ENCODE results near the gene FBXO41.

DNA sequence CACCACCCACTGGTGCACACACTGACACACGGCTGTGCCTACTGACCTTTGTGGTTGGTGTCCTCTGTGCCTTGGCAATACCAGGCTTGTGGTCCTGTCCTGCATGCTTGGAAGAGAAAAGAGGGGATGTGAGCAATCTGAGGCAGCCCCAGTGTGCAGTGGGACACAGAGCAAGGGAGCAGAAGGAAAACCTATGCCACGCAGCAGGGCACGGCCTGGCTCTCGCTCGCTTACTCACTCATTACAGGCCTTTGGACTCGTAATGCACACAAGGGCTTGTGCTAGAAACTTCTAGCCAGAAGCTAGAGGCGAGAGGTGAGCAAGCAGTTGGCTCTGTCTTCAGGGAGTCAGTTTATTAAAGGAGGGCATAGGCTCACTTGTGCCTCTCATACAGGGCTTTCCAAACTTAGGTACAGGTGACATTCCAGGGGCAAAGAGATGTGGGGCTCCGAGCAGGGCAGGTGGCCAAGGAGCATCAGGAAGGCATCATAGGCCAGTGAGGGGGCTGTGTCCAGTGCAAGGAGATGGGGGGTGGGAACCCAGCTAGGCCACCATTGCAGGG lies 87.6 kb downstream of the DYSF start:
- RRBS, 2 experiments = no CpG with 5 or more reads among the region's 8 CpGs

DNA sequence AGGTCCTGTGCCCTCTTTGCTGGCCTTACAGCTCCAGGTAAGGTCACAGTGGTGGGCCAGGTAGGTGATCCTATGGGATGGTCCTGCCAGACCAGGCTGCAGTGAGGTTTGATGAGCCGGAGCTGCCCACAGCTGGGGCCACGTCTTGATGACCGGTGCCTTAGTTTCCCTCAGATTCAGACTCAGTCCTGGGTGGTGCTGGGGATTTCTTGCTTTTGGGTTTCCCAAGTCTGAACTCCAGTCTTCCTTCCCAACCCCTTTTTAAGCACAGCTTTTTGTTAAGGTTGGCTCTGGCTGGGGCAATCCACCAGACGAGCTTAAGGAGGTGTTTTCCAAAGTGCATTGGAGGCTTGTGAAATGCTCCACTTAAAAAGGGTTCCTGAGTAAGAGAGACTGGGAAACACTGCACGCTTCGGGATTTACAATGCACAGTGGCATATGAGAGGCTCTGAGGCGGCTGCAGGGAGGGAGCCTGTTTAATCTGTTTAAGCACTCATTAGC lies 127.5 kb downstream of the DYSF start:
- RRBS, 2 experiments = 83 to 86% methylated on average over 2 of the region's 7 CpGs

DNA sequence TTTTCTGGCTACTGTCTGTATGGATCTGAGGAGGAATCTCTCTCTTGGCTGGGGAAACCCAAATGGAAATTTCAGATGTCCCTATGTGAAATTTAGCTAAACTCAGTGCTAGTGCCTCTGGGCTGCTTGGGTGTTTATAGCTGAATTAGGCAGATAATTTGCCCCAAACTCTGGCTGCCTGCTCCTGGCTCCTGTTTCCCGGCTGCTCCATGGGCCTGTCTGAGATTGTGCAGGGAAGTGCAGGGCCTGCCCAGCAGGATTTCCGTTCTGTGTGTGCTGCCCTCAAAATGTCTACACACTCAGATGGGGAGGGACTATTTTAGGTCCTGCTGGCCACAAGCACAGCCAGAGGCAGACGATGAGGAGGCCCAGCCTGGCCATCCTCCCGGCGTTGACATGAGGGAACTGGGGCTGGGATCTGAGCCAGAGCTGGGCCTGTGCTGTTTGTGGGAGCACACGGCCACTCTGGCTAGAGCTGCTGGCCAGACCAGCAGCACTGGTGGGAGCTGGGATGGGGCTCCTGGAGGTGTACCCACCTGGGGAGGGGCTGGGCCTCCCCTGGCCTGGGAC lies 148.4 kb downstream of the DYSF start:
- RRBS, 2 experiments = no CpG with 5 or more reads among the region's 6 CpGs

DNA sequence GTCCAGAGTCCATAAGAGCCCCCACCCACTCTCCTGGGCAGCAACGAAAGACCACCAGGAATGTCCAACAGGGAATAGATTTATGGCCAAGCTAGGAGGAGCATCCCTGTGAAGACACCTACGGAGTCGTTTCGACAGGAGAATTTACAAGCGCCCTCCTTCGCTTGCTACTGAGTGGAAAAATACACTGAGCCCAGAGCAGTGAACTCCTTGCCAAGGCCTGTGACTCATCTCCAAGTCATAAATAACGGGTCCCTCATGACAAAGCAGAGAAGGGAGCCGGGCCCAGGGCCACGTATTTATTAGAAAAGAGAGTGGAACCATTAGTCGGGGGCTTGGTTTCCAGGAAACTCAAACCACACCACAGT lies 276.3 kb downstream of the DYSF start:
- RRBS, 2 experiments = no CpG with 5 or more reads among the region's 10 CpGs

- RRBS, 2 experiments = 3% methylated on average over 4 of the region's 22 CpGs
These were observed 2.7 kb upstream of the CYP26B1 start for GRCh38 chr2:72150275-72150842.

GRCh38 chr2:72302600-72303644 lies 155.3 kb upstream of the CYP26B1 start:
- RRBS, 2 experiments = no CpG with 5 or more reads among the region's 4 CpGs

GRCh38 chr2:72488388-72489307 lies 337.2 kb downstream of the EXOC6B start:
- RRBS, 2 experiments = no CpG with 5 or more reads among the region's 5 CpGs

- RRBS, 2 experiments = no CpG with 5 or more reads among the region's 1 CpG
These were observed 66.0 kb downstream of the EXOC6B start for GRCh38 chr2:72759778-72760252.

GRCh38 chr2:72989700-72990146 lies 72.4 kb downstream of the EMX1 start:
- RRBS, 2 experiments = no CpG with 5 or more reads among the region's 11 CpGs

DNA sequence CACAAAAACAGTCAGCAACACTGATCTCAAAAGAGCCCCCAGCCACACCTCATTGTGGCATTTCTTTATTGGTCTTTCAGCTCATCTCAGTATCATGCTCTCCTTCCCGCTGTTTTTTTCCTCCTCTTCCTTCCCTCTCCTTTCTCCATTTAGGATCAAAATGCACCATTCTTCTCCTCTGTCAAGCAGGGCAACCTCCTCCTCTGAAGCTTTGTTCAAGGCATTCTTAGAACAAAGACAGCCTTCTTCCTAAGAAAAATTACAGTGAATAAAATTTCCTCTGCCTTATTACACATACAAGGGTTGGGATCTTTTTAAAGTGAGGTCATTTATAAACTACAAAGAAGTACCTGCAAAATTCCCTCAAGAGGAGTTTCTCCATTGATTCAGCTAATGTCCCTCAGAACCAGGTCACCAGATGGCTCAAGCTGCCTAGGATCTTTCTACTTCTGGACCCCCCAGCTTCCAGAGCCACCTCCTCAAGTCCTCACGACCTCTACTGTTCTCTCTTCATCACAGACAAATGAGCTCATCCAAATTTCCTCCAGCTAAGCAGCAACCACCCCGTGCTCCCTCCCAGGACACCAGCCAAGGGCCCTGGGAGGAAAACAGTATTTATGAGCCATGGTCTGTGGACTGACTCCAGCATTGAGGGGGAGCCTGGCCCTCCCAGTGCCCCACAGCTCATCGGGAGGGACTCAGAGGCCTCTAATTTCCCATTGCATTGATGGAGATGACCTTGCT lies 18.0 kb downstream of the SFXN5 start:
- RRBS, 2 experiments = no CpG with 5 or more reads among the region's 4 CpGs

DNA sequence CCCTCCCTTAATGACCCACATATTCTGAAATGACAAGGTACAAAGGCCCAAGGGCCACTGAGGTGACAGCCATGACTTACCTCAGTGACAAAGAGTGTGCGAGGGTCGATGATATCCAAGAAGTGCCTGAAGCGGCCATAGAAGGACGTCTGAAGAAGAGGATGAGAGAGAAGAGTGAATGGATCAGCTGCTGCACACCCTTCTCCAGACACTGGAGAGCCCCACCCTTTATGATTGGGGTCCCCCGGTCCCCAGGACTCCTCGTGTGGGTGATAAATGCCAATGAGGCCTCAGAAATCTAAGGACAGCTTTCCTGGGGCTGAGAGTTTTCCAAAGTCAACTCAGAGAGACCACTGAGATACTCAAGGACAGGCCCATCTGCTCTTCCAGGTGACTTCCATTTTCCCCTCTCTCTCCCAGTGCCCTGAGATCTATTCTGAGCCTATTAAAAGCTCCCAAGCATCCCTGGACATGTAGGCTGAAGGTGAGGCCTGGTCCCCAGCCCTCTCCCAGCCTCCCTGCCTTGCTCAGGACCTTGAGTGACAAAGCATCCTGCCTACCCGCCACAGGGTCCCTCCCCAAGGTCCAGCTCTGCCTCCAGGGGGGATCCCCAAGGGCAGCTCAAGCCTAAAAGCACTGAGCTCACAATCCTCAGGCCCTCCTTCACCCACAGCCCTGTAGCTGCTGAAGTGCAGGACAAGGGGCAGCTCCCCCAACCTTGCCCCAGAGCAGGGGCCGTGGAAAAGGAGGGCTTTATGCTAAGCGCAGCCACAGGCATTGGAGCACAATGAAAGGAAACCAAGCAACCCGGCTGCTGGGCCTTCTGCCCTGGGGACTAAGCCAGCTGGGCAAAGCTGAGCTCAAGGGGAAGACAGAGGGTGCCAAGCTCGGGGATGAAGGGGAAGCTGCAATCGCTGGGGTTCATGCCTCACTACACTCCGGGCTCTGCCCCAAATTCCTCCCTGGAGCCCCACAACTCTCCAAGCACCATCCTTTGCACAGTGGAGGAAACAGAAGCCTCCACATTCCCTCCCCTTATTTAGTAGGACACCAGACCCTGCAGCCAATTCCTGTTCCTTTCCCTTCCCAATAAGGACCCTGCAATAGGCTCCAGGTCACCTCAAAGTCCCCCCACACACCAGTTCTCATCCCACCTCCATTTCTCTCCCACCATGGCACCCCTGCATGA lies 12.7 kb downstream of the SFXN5 start:
- RRBS, 2 experiments = no CpG with 5 or more reads among the region's 13 CpGs

DNA sequence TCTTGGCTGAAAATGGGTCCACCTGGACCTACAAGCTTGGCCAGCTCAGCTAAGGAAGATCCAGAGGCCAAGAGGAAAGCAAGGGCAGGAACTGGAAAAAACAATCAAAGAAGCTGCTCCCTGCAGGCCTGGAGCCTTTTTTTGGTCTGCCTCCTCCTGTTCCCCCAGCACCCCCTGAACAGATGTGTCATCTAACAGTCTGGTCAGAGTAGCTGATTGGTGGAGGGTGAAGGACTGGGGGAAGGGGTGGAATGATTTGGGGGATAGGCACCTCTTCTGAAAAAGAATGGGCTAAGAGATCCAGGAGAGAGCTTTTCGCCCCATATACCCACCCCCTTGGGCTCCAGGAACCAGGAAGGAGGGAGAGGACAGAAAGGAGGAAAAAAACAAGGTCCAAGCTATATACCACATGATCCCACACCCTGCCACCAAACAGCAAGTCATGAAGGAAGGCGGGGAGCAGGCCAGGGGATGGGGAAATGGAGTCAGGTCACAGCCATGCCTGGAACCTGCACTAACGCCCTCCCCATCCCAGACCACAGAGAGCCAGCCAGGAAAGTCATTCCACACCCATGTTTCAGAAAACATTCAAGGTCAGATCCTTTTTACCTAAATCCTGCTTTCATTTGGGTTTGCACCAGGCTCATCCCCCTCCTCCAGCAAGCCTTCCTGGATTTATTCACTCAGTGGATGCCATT lies 2.0 kb downstream of the RAB11FIP5 start:
- RRBS, 2 experiments = no CpG with 5 or more reads among the region's 3 CpGs

GRCh38 chr2:73176074-73176807 lies 26.1 kb upstream of the NOTO start:
- RRBS, 2 experiments = 2% methylated on average over 18 of the region's 39 CpGs

- RRBS, 2 experiments = no CpG with 5 or more reads among the region's 17 CpGs
These were observed 18.6 kb downstream of the CCT7 start for GRCh38 chr2:73252450-73253281.

- RRBS, 2 experiments = 1 to 2% methylated on average over 16 to 28 of the region's 97 CpGs
These were observed at the start of gene FBXO41 for GRCh38 chr2:73283793-73284994. Gene FBXO41, minus strand, starts transcription at chr2:73284478.

DNA sequence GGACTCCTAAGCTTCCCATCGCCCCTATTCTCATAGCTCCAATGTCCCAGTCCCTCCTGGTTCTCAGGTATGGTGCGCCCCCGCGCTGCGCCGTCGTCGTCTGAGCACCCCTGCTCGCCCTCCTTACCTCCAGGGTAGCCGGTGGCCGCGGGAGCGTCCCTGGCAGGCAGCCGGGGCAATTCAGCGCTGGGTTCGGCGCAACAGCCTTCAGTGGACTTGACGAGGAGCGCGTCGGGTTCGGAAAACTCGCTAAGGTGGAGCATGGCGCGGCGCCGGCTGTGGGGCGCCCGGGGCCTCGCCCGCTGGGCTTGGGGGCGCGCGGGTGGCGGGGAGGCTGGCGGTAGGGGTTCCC lies 317 bp downstream of the EGR4 start:
- RRBS, 2 experiments = 2 to 3% methylated on average over 15 of the region's 36 CpGs

DNA sequence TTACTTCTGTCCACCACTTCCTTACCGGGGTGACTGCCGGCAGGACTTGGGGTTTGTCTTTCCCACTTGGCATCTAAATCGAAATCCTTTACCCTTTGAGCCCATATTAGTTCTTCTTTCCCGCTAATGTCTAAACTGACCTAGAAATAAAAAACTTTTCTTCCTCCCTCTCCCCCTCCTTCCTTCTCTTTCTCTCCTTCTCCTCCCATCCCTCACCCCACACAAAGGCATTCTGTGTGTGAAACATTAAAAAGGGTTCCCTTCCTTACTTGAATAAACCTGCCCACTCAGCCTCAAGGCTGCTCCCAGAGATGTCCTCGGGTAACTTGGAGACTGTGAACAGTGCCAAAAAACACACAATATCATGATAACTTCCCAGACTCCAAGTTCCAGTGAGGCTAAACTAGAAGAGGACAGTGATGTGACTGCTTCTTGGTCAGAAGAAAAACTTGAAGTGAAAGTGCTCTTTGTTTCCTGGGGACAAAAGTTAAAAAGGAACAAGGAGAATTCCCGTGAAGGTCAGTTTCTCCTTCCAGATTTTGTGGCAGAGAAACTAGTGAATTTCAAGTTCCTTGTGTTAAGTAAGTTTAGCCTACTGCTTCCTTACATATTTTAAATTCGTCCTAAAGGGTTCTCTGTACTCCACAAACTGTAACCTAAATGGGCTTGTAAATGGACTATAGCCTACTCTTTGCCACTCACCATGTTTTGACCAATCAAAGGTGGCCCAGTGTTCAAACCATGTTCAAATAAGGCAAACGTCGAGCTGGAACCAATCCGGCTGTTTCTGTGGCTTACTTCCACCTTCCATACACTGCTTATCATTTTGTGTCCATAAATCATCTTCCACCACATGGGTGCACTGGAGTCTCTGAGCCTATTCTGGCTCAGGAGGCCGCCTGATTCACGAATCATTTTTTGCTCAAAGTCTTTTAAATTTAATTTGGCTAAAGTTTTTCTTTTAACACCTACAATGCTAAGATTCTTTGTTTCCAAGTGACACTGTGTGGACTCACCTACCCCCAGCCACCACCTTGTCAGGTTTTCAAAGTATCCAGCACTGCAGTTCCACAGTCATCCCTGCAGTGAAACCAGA lies 20.5 kb downstream of the TPRKB start:
- RRBS, 2 experiments = no CpG with 5 or more reads among the region's 12 CpGs

- RRBS, 2 experiments = no CpG with 5 or more reads among the region's 12 CpGs
These were observed 3.7 kb downstream of the ACTG2 start for GRCh38 chr2:73896270-73897050.

- RRBS, 2 experiments = no CpG with 5 or more reads among the region's 8 CpGs
These were observed 5.8 kb upstream of the TET3 start for GRCh38 chr2:73978784-73979473.

DNA sequence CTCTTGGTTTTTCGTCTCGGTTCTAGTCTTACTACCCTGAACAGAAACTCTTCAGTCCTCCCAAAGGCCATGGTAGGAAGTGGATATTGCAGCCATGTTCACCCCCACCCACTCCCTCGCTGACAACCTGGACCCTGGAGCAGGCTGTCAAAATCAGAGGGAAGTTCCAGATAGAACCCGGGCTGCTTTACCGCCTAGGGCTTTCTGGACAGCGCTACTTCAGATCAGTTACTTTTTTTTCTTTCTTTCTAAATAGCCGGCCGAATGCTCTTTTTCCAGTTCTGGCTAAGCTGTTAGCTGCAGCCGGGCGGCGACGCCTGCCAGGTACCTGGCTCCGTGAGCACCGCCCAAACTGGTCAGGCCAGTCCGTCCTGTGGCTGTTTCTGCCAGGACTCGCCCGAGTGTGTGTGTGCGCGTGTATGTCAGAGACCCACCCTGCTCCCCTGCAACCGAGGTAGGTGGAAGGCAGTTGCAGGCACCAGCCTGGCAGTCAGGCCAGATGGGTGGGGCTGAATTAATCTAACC lies 1.2 kb upstream of the TET3 start:
- RRBS, 2 experiments = 4 to 9% methylated on average over 5 to 6 of the region's 20 CpGs